ENCODE data around the gene EPM2AIP1.

- RRBS: 4% methylated on average over 10 of the region's 49 CpGs
Measured at GRCh38 chr3:32237632-32238427, 650 bp upstream of the CMTM8 start.

GRCh38 chr3:32324321-32324812, 67.3 kb upstream of the CMTM7 start:
- RRBS: no CpG with 5 or more reads among the region's 2 CpGs

GRCh38 chr3:32428844-32429213, 37.2 kb downstream of the CMTM7 start:
- RRBS: no CpG with 5 or more reads among the region's 7 CpGs

DNA sequence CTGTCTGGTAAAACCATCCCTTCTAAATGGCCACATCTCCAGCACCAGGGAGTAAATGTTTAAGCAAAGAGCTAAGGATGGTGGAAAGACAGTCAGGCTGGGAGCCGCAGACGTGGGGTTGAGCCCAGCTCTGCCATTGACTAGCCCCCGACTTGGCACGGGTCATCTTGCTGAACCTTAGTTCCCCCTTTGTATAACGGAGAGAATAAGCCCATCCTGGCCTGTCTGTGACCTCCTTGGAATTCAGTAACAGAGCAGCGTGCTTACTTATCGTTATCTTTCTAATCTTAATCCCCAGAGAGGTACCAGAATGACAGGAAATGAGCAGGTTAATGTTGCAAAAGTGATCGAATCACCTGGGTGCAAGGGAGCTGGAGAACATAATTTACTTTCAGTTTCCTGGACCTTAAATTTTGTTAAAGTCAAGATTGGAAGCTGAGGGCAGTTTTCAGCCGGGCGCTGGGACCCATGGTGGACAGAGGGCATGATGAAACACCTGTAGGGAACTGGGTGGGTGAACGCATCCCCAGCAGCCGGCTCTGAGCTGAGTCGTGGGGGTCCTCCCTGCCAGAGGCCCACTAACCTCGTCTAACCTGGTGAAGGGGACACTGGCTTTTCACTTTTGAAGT, 46.5 kb downstream of the CMTM6 start:
- RRBS: 86% methylated on average over 4 of the region's 14 CpGs

DNA sequence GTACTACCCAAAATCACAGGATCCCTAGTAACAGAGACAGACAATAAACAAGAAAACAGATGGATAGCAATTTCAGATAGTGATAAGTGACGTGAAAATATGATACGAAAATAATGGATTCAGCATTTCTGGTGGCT, 318 bp upstream of the CMTM6 start:
- RRBS: no CpG with 5 or more reads among the region's 2 CpGs

DNA sequence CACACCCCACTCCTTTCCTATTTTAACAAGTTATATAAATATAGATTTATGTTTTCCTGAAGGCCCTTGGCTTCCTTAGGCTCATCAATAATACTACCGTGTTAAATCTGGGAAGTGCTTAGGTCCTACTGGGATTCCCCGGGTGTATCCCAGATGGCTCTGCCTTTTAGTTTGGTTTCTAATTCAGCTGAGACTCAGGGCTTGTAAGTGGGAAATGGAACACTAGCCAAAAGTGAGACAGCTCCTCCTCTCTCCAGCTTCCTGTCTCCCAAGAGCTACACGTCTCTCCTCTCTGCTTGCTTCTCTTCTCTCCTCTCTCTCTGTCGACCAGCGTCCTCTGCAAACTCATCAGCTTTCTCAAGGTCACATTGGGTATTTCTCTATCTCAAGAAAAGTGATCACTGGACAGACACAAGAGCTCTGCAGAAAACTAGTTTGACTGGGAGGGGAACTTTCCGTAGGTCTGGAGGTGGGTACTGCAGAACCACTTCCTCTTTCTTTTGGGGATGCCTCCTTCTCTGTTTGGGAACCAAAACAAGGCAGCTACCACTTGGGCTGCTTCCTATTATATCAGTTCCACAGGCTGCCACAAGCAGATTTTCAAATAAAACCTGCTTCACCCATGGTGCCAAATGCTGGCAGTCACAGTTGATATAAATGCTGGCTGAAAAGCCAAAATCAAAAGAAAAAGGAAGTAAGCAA, 7.0 kb upstream of the DYNC1LI1 start:
- RRBS: no CpG with 5 or more reads among the region's 6 CpGs

DNA sequence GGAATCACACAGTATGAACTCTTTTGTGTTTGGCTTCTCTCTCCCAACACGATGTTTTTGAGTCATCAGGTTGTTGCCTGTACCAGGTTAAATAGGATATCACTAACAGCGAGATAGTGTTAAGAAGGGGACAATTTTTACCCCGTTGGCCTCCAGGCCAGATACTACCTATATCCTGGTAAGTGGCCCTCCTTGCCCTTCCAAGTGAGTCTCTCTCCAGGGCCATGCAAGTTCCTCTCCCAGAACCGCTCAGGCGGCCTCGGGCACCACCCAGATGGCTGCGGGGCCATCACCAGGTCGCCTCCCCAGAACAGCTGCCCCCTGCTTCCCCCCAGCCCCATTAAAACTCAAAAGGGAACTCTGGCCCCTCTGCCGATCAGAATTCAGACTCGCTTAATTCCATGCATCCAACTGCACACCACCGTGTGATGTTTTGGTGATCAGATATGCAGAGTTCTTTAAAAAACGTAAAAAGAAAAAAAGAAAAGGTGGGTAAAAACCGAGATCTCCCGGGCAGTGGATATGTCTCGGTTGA, 2.0 kb upstream of the TRIM71 start:
- RRBS: no CpG with 5 or more reads among the region's 15 CpGs

GRCh38 chr3:32952521-32953248, 1.2 kb downstream of the CCR4 start:
- RRBS: no CpG with 5 or more reads among the region's 10 CpGs

GRCh38 chr3:32963721-32964491, 12.5 kb downstream of the CCR4 start:
- RRBS: no CpG with 5 or more reads among the region's 5 CpGs

GRCh38 chr3:33096052-33096362, 939 bp downstream of the GLB1 start:
- RRBS: no CpG with 5 or more reads among the region's 15 CpGs

GRCh38 chr3:33134115-33134384, 20.2 kb downstream of the CRTAP start:
- RRBS: no CpG with 5 or more reads among the region's 1 CpG

DNA sequence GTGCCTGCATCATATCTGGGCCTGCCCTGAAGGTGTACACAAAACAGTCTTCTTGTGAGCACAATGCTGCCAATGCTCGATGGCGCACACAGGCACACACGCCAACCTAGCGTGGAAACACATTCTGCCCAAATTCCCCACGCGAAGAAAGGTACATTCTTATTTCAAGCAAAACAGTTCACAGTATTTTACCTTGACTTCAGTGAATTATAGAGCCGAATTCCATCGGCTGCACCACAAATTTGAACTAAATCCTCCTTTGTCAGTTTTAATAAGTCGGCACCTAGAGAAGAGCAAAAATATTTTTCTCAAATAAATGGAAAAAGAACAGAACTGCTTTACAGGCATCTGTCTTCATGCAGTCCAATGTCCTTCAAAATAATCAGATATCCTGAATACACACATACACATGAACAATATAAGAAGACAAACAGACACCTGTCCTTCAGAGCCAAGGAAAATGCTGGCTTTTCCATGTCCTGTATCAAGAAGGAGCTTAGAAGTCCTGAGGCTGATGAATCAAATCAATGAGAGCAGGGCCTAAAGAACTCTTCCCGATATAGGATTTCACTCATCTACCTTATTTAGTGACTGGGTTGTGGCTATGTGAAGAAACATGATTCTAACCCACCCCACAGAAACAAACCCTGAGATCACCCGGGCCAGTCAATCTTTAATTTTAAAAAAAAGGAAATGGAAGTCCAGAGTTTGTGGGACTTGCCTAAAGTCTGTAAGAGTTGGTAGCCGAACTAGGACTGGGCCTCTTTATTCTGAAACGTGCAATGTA, 43.2 kb downstream of the UBP1 start:
- RRBS: no CpG with 5 or more reads among the region's 13 CpGs

DNA sequence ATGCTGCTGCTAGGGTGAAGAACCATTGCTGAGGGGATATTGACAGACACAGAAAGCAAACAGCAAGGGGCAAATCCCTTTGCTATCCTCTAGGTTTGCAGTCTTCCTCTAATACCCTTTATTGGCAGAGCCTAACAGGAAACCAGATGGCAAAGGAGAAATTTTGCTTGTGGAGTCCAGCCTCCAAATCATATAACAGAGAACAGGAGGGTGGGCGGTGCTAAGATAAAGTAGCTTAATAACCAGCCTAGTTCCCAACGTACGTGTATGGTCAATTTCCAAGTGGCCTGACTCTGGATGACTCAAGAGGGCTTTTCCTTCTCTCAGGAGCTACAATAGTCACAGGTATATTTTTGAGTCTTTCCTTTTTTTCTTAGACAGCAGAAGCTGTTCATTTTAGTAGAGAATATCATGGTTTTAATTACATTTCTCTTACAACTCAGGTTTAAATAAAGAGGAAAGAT, 404.6 kb downstream of the PDCD6IP start:
- RRBS: no CpG with 5 or more reads among the region's 3 CpGs

DNA sequence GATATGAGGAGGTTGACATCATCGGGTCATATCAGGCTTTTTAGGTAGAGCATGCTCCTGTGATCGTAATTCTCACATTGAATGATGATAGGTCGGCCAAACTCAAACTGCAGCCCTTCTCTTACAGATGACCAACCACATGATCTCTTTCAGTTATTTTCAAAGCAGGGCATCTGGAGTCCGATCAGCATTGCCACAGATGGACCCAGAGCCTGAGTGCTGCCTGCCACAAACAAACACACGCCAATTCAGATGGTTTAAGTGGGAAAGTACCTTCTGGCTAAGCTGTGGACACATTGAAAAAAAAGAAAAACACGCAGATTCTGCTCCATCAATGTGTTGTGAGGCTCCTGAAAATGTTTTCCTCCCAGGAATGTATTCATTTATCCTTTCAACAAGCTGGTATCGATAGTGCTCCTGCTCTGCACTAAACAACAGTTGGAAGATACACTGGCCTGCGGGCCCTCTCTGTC, 31.1 kb downstream of the ARPP21 start:
- RRBS: no CpG with 5 or more reads among the region's 8 CpGs

- RRBS: no CpG with 5 or more reads among the region's 34 CpGs
Measured at GRCh38 chr3:36453010-36453615, 72.8 kb downstream of the STAC start.

DNA sequence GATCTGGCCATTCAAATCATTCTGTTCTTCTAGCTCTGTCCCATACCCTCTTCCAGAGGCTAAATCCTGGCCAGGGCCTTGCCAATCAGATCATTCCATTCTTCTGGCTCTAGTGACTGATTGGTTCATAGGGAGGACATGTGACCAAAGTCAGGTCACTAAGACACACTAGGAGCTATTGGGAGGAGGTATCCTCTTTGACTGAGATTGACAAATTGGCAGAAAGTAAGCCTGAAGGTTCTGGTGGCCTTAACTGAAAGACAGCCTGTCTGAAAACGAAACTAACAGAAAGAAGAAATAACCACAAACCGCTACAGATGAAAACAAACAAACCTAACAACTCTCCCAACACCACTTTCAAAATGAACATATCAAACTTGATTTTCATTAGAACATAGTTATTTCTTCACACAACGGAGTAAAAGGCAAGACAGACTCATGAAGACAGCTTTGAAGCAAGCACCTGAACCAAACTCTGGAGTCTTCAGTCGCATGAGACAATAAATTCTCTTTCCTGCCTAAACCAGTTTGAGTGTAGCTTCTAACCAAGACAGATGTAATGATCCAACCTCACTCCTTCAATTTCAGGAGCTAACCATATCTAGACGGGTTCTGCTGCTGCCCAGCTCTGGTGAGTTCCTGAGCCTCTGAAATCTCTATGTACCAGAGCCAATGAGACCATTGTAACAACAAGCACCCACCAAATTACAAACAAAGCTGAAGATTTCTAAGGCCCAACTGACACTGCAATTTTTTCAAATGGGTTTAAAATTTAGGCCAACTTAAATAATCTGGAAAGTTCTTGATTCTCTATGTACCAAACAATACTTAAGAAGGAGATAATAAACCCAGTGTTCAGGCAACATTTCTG, 68.3 kb downstream of the TRANK1 start:
- RRBS: no CpG with 5 or more reads among the region's 5 CpGs

DNA sequence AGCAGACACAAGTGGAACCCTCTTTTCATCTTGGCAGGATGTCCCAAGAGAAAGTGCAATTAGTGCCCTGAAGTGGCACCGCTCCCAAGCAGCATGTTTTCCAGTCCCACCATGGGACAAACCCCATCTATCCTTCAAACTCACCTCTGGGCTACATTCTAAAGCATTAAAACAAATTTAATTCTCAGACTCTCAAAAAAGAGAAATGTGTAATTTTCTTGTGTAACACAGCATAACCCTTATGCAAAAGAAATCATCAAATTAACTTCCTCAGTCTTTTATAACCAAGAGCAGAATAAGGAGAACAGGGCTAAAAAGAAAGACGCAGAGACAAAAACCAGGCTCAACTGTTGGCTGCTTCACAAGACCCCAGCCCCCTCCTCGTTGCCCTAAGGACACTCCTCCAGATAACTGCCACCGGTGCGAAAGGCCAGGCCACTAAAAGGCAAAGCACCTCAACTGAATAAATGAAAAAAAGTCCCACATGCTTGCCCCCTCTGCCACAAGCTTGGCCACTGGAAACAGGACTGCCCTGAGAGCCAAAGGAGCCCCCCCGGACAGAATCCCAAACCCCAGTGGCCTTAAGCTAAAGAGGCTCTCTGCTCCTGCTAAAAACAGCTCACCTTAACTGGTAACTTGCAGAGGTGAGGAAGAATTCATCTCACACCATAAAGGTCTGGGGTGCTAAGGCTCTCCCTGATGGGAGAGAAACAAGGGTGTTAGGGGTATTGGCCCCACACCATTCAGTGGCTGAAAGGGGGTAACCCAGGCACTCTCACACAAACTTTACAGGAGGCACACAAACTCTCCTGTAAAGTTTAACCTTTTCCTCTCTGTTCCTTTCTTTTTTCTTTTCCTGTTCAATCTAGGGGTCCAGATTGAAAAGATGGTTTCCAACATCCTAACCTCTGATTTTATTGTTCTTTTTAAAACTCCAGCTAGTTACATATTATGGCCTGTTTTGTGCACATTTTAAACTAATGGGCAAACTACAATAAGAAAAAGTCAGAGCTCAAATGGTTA, 20.2 kb downstream of the TRANK1 start:
- RRBS: no CpG with 5 or more reads among the region's 6 CpGs

- RRBS: 0% methylated on average over 2 of the region's 55 CpGs
Measured at GRCh38 chr3:36992596-36993314, at the start of gene EPM2AIP1. TSS of gene EPM2AIP1 (minus strand) at chr3:36993131.

- RRBS: no CpG with 5 or more reads among the region's 22 CpGs
Measured at GRCh38 chr3:37016491-37017598, 23.5 kb downstream of the MLH1 start.

Measured in GM19239 (cell line).